Aortic smooth muscle cell (primary cell): ENCODE measurements around a stretch of chr3.

DNA sequence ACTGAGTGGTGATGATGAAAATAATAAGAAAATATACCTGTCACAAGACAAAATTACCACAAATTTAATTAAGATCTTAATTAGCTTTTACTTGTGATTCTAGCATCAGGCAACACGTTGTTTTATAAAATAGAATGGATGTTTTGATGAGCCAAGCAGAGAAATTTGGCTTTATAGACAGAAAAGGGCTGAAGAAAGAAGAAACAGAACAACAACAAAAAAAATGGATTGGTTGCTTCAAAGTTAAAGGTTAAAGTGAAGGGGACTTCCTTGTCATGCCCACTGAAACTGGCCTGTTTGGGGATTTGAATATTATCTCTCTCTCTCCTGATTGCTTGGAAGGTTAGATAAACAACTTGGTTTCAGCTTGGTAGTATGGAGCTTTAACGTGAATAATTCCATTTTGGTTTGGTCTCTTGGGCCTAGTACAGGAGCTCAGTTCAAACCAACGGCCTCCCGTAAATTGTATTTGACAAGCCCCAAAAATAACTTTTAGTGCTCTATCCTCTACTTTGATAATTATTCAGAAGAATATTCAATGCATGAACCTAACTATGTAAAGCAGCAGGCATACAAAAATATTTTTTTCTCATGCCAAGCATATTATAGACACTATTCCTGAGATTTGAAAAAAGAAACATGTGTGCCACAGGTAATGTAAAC lies 70.8 kb upstream of the MBNL1 start:
- RRBS = no CpG with 5 or more reads among the region's 4 CpGs

- RRBS = no CpG with 5 or more reads among the region's 10 CpGs
These were observed 11.5 kb upstream of the MBNL1 start for GRCh38 chr3:152256822-152258112.

DNA sequence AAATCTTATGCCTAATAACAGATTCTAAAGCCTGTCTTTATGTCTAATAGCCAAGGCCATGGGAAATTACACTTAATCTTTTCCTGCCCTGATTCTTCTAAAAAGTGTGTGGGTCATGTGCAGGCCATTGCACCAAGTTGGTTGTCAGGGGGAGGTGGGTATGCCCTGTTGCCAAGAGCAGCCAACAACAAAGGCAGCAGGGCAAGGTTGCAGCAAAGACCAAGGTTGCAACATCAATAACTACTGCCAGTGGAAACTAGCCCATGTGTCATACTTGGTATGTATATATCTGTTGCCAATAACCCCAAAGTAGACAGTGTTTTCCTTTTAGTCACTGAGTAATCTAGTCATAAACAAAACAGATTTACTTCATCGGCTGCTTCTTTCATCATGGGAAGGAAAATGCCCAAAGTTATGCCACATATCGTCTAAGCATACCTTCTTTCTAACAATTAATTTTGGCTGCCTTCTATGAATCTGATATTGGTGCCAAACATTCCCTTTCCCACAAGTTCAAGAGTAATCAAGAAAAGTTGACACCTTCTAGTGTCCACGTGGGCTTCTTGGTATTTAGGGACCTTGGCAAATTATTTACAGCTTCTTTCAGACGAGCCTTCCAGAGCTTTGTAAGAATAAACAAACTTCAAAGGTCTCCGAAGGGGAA lies 10.2 kb upstream of the MBNL1 start:
- RRBS = no CpG with 5 or more reads among the region's 5 CpGs

- RRBS = no CpG with 5 or more reads among the region's 5 CpGs
These were observed 2.9 kb downstream of the MBNL1 start for GRCh38 chr3:152271357-152272286.

GRCh38 chr3:152274125-152275324 lies 5.8 kb downstream of the MBNL1 start:
- RRBS = no CpG with 5 or more reads among the region's 7 CpGs

DNA sequence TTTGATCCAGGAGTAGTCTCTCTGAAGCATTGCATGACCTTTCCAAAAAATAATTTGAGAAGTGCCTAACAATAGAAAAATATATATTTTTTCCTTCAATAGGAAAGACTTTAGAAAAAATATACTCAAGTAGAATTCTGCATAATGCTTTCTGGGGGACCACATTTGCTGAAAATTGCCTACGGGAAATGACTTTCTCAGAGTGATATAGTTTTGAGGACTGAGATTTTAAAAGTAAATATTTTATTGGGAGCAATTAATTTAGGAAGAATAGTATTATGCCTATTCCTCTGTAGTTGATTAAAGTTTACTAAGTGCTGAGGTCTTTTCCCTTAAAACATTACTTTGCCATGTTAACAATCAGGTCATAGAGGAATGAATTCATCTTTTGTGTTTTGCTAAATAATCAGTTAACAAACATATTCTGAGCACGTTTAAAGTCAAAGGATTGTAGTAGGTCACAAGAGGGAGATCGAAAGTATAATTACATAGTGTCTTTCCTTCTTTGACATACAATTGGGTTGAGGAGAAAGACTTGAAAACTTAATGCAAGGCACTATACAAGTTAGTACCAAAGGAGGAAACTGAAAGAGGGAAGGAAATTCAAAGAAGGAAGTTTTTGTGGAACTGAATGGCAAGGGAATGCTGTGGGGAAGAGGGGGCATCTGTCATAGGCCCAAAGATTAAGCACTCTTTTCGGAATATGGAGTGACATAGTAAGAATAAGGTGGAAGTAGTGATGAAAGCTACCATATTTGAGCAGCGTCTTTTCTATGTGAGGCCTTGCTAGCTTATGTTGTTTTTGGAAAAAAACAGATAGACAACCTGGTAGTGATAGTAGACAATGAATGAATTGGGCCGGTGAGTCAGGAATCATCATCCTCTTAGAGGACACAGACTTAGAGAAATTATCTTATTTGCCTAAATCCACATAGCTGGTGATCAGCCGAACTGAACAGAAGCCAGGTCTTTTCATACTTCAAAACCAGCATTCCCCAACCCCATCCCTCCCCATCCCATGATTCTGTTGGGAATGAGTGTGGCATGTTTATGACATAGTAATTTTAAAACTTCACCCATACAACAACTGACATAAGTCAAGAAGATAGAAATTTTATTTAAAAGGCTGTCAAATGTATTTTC lies 10.0 kb downstream of the MBNL1 start:
- RRBS = no CpG with 5 or more reads among the region's 7 CpGs

DNA sequence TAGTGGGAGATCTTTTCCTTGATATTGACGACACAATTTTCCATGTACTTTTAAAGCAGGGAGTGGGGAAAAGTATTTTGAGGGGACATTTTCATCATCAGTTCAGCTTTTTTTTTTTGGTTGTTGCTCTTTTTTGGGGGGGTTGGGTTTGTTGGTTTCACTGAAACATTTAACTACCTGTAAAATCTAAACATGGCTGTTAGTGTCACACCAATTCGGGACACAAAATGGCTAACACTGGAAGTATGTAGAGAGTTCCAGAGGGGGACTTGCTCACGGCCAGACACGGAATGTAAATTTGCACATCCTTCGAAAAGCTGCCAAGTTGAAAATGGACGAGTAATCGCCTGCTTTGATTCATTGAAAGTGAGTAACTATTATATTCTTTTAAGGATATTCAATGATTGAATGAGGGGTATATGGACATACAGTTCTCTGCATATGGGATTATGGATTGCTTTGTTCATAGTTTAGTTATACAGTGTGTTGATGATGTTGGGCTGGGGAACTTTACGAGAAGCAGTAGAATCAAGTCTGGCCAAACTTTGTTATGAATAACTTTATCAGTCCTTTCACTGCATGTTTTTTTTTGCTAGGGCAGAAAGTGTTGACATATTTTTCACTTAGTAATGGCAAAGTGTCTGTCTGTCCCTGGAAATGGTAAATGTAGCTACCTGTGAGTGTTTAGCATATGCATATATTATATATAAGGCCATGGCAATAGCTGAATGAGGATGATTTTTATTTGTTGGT lies 31.4 kb downstream of the MBNL1 start:
- RRBS = no CpG with 5 or more reads among the region's 8 CpGs

- RRBS = no CpG with 5 or more reads among the region's 13 CpGs
These were observed 45.9 kb downstream of the MBNL1 start for GRCh38 chr3:152314213-152315455.

- RRBS = no CpG with 5 or more reads among the region's 10 CpGs
These were observed 88.6 kb downstream of the MBNL1 start for GRCh38 chr3:152356978-152358092.

- RRBS = no CpG with 5 or more reads among the region's 14 CpGs
These were observed 104.1 kb downstream of the MBNL1 start for GRCh38 chr3:152372505-152373620.

- RRBS = no CpG with 5 or more reads among the region's 4 CpGs
These were observed 137.8 kb downstream of the MBNL1 start for GRCh38 chr3:152406205-152407192.

DNA sequence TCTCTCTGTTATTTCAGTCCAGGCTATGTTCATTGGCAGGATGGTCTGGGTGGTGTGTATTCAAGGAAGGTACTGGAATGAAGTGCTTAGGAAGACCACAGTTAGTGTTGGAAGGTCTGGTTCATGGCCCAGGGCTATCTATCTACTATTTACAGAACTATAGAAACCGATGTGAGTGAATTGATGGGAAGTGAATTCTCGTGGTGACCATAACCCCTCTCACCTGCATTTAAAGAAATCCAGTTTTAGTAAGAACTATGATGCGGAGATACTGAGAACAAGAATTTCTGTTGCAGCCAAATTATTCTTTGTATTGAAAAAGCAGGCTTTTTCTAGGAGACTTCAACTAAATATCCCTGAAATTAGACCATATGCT lies 143.9 kb downstream of the MBNL1 start:
- RRBS = no CpG with 5 or more reads among the region's 3 CpGs

DNA sequence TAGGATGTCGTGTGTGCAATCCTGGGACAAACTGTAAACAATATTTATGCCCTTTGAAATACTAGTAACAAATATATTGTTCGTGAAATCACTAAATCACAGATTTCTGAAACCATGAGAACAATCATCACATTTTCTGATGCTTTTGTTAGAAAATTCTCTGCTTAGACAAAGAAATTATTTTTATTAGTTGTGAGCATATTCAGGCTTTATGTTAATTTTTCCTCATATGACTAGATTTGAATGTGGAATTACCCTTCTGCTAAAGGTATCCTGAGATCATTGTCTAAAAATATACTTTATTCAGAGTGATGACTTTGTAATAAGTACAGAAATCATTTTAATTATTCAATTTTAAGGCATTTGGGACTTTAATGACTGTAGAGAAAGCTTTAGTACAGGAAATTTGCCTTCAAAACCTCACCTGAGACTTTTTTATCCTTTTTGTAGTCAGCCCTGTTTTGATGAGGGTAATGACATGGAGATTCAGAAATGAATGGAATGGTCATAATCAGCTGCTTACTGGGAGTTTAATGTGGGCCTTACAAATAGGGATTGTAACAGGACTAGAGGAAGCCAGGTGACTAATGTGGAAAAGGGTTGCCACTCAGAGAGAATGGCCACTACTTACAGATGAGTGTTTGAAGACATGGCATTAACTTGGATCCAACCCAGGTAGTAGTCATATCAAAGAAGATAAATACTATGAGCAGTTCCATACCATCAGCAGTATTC lies 148.2 kb downstream of the MBNL1 start:
- RRBS = no CpG with 5 or more reads among the region's 2 CpGs

DNA sequence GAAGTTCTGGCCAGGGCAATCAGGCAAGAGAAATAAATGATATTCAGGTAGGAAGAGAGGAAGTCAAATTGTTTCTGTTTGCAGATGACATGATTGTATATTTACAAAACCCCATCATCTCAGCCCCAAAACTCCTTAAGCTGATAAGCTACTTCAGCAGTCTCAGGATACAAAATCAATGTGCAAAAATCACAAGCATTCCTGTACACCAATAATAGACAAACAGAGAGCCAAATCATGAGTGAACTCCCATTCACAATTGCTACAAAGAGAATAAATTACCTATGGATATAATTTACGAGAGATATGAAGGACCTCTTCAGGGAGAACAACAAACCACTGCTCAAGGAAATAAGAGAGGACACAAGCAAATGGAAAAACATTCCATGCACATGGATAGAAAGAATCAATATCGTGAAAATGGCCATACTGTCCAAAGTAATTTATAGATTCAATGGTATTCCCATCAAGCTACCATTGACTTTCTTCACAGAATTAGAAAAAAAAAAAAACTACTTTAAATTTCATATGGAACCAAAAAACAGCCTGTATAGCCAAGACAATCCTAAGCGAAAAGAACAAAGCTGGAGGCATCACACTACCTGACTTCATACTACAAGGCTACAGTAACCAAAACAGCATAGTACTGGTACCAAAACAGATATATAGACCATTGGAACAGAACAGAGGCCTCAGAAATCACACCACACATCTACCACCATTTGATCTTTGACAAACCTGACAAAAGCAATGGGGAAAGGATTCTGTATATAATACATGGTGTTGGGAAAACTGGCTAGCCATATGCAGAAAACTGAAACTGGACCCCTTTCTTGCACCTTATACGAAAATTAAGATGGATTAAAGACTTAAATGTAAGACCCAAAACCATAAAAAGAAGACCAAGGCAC lies 155.6 kb downstream of the MBNL1 start:
- RRBS = no CpG with 5 or more reads among the region's 4 CpGs

DNA sequence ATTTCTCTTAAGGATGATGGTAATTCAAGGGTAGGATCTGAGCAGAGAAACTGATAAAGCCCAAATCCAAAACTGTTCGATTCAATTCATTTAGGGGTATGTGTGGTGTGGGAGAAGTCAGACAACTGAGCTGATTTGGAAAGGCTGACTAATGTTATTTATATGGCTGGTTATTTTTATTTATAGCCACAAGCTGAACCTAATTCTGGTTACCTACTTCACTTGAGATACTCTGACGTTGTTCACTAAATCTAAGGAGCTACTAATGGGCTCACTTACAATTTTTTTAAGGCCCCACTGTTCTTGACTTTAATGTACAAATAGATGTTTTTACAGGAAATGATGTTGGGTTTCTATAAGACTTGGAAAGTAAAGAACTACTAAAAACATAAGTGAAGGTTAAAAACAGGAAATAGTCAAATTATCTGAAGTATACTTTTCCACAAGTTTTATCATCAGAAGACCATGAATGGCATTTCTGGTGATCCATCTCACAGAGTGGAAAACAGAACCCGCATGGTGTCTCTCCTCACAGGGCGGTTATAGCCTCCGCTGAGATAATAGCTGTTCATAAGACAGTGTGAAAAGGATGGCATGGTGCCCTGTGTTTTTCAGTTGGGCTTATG lies 462.2 kb downstream of the RAP2B start:
- RRBS = no CpG with 5 or more reads among the region's 5 CpGs

- RRBS = no CpG with 5 or more reads among the region's 14 CpGs
These were observed 31.8 kb upstream of the ARHGEF26 start for GRCh38 chr3:154089322-154089879.

GRCh38 chr3:154169018-154169803 lies 48.0 kb downstream of the ARHGEF26 start:
- RRBS = no CpG with 5 or more reads among the region's 9 CpGs

- RRBS = no CpG with 5 or more reads among the region's 8 CpGs
These were observed 9.2 kb upstream of the MME start for GRCh38 chr3:155070878-155071421.

GRCh38 chr3:155076530-155077037 lies 3.5 kb upstream of the MME start:
- RRBS = no CpG with 5 or more reads among the region's 3 CpGs

DNA sequence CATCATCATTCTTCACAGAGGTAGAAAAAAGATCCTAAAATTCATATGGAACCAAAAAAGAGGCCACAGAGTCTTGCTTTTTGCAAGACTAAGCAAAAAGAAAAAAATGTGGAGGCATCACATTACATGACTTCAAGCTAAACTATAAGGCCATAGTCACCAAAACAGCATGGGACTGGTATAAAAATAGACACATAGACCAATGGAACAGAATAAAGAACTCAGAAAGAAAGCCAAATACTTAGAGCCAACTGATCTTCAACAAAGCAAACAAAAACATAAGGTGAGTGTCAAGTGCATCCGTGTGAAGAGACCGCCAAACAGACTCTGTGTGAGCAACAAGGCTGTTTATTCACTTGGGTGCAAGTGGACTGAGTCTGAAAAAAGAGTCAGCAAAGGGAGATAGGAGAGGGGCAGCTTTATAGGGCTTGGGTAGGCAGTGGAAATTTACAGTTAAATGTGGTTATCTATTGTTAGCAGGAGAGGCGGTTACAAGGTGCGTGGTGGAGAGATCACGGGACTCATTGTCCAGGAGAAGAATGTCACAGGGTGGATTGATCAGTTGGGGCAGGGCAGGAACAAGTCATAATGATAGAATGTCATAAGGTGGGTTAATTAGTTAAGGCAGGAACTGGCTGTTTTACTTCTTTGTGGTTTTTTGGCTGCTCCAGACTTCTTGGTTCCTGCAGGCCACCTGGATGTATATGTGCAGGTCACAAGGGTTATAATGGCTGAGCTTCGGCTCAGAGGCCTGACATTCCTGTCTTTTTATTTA lies 10.8 kb downstream of the STRIT1 start:
- RRBS = no CpG with 5 or more reads among the region's 6 CpGs